A549 (cell line): ENCODE results near the gene PDK1.

DNA sequence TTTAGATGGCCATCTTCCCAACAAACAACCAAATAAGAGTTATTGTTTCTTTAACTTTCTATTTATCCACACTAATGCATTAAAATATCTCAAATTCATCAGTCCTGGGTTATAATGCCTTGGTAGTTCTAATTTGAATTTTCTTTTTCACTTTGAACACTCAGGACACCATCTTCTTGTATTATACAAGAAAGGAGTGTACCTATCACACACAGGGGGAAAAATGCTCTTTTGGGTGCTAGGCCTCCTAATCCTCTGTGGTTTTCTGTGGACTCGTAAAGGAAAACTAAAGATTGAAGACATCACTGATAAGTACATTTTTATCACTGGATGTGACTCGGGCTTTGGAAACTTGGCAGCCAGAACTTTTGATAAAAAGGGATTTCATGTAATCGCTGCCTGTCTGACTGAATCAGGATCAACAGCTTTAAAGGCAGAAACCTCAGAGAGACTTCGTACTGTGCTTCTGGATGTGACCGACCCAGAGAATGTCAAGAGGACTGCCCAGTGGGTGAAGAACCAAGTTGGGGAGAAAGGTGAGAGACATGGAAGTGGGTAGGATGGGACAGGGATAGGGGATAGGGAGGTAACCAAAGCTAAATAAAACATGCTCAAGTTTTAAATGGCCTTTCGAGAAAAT, 12.1 kb downstream of the DHRS9 start:
- PRO-cap = no peak
CAGE:
- cytosol, long polyA plus RNA = no peak
- long polyA plus RNA = no peak
- nucleus, long polyA plus RNA = no peak

DNA sequence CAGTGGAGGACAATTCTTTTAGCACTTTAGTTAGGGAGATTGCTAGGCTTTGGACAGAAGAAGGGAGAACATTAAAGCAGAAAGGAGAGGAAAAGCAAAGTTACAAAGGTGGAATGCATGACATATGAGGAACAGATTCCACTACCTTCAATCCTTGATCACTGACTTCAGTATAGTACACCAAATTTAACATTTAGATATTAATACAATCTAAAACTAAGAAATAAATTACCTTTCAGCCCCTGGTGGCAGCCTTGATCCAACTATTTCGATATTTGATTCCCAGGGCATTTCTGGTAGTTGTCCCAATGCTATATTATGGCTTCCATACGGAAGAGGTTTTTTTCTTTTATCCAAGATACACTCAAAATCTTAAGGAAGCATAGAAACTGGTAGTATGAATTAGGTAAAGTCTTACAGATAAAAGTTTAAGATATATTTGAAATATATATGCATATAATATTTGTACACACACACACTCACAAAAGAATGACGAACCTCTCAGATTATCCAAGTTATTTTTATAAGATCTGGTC, 21.7 kb downstream of the KLHL41 start:
- PRO-cap = no peak
CAGE:
- cytosol, long polyA plus RNA = no peak
- long polyA plus RNA = no peak
- nucleus, long polyA plus RNA = no peak

DNA sequence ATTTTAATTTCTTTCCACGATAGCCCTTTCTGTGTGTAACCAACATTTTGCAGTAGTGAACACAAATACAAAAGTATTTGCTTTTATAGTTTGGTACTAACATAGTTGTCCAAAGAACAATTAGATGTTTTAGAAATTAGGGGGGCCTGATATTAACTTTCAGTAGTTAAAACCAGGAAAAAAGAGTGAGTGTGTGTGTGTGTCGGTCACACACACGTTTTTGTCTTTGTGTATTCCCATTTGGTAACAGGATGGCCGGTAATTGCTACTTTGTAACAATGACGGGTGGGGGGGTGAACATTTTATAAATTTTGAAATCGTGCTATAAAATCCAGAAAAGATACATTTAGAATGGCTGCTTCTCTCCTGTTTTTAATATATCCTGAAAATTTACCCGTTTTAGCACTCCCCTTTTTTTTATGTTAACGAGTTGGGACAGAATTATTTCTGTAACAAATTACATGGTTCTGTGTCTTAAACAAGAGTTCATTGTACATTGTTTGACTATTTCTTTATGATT, 1.6 kb downstream of the PPIG start:
- PRO-cap = no peak
CAGE:
- cytosol, long polyA plus RNA = no peak
- long polyA plus RNA = no peak
- nucleus, long polyA plus RNA = no peak

DNA sequence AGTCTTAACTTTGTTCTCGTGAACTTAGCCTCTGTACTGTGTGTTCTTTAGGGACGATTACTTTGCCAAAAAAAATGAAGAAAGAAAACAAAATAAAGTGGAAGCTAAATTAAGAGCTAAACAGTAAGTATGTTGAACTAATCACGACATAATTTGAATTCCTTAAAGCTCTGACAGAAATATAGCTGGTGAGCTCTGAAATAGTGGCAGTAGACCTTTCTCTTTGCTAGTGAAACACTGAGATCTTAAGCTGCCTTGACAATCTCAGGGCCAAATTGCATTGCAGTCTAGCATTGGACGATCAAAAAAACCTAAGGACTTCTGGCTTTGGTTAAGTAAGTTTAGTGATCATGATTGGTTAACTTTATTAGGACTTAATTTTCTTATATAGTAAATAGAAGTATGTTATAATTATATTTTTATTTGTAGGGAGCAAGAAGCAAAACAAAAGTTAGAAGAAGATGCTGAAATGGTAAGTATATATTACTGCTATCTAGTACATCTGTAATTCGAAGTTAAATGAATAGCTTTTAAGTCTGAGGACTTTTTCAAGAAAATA, 9.8 kb downstream of the SSB start:
- PRO-cap = no peak
CAGE:
- cytosol, long polyA plus RNA = no peak
- long polyA plus RNA = no peak
- nucleus, long polyA plus RNA = no peak

DNA sequence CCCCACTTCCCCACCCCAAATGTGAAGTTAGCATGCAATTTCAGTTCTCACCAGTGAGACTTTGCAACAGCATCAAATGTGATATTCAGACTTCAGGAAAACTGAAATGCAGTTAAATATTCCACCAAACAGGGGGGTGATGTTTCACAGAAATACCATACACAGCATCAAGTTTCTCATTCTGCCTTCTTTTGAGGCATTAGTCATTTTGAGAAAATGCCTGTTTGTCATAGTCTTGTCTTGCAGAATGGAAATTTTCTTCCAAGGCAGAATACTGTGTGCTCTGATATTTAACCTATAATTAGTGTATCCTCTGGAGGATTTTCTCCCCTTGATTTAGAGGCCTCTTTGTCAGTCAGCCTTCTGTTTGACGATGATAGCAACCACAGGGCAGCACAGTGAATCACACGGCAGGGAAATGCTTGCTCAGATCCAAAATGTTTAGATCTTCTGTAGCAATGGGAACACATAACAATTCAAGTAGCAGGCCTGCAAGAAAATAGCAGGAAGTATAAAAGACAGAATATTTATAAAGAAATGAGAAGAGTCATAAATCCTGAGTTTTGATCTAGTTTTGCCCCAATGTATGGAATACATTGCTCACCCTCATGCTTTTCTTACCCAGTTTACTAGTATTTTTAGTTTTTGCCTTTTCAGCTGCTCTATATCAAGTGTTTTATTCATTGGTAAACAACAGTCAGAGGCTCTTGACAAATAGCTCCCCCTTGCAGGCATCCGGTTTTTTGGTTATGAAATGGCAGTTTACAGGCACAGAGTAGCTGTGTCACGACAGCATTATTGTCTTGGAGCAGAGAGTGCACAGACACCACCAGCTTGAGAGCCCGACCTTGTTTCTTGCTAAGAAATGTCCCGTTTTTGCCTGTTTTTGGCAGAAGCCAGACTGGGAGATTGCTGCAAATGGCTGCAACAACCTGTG, 185.0 kb downstream of the MYO3B start:
- PRO-cap = no peak
CAGE:
- cytosol, long polyA plus RNA = no peak
- long polyA plus RNA = no peak
- nucleus, long polyA plus RNA = no peak

DNA sequence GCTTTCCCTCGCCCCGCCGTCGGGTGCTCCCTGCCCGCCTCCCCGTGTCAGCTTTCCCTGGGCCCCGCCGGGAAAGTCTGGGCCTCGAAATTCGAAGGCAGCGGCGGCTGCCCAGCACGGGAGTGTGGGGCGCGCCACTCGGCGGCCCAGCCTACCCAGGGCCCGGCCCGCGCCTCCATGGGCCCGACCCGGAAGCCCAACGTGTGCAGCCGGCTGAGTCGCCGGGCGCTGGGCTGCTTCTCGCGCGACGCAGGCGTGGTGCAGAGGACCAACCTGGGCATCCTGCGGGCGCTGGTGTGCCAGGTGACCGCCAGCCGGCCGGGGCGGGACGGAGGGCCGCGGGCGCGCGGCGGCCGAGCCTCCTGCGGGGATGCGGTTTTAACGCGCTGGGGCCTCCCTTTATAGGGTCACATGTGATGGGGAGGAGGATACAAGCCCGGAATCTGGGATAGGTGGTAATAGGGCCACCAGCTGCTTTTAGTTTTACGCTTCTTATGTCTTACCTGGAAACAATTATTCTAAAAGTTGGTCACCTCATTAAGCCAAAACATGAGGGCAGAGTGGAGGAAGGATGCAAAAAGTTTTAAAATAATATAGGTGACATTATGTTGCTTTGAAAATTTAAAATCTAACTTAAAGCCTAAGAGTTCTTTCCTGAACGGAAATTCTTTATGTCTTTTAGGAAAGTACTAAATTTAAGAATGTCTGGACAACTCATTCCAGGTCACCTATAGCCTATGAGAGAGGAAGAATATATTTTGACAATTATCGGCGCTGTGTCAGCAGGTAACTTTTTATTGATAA, 577 bp downstream of the DCAF17 start:
- PRO-cap = bidirectional peak, plus-strand start at position 313 of the sequence, minus-strand start at position 179 of the sequence; bidirectional peak, plus-strand start at position 429 of the sequence, minus-strand start at position 372 of the sequence
CAGE:
- cytosol, long polyA plus RNA = start-site peak on the plus strand centred at position 227 of the sequence, 99 bp wide, 48 and 51 reads in 2 replicates
- long polyA plus RNA = start-site peak on the plus strand centred at position 292 of the sequence, 62 bp wide, 47 and 34 reads in 2 replicates
- nucleus, long polyA plus RNA = no peak

- PRO-cap = no peak
CAGE:
- cytosol, long polyA plus RNA = no peak
- long polyA plus RNA = no peak
- nucleus, long polyA plus RNA = no peak
Observed at GRCh38 chr2:171553622-171554339, 31.5 kb downstream of the CYBRD1 start.

GRCh38 chr2:171555681-171555966, 33.4 kb downstream of the CYBRD1 start:
- PRO-cap = no peak
CAGE:
- cytosol, long polyA plus RNA = no peak
- long polyA plus RNA = no peak
- nucleus, long polyA plus RNA = no peak

GRCh38 chr2:171762691-171763738, 75.7 kb downstream of the DYNC1I2 start:
- PRO-cap = no peak
CAGE:
- cytosol, long polyA plus RNA = no peak
- long polyA plus RNA = no peak
- nucleus, long polyA plus RNA = no peak

DNA sequence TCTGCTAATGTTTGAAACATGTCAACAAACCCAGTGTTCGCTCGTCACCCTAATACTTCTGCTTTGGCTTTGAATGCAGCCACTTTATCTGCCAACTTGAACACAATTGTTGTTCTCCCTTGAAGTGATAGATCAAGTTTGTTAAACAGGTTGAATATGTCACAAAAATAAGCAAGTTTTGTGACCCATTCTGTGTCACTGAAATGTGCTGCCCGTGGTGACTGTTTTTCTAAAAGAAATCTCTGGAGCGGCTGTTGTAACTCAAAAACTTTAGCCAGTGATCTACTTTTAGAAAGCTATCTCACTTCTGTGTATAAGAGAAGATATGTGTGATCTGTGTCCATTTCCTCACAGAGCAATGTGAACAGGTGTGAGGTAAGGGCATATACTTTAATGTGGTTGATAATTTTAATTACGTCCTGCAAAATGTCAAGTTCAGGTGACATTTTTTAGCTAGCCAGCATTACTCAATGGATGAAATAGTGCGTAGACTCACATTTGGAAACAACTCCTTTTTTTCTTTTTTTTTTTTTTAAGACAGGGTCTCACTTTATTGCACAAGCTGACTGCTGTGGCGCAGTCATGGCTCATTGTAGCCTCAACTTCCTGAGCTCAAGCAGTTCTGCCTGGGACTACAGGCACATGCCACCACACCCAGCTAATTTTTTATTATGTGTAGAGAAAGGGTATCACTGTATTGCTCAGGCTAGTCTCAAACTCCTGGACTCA, 17.2 kb downstream of the HAT1 start:
- PRO-cap = no peak
CAGE:
- cytosol, long polyA plus RNA = no peak
- long polyA plus RNA = no peak
- nucleus, long polyA plus RNA = no peak

DNA sequence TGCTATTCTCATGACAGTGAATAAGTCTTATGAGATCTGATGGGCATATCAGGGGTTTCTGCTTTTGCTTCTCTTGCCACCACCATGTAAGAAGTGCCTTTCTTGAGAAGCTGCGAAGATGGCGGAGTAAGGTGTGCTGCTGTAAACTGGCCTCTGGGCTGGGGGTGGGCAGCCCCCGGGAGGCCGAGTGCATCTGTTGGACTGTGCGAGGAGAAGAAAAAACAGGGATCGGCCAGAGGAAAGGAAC, 62.2 kb upstream of the DLX2 start:
- PRO-cap = no peak
CAGE:
- cytosol, long polyA plus RNA = no peak
- long polyA plus RNA = no peak
- nucleus, long polyA plus RNA = no peak

- PRO-cap = no peak
CAGE:
- cytosol, long polyA plus RNA = no peak
- long polyA plus RNA = no peak
- nucleus, long polyA plus RNA = no peak
Observed at GRCh38 chr2:172234528-172235823, 132.3 kb upstream of the DLX2 start.

DNA sequence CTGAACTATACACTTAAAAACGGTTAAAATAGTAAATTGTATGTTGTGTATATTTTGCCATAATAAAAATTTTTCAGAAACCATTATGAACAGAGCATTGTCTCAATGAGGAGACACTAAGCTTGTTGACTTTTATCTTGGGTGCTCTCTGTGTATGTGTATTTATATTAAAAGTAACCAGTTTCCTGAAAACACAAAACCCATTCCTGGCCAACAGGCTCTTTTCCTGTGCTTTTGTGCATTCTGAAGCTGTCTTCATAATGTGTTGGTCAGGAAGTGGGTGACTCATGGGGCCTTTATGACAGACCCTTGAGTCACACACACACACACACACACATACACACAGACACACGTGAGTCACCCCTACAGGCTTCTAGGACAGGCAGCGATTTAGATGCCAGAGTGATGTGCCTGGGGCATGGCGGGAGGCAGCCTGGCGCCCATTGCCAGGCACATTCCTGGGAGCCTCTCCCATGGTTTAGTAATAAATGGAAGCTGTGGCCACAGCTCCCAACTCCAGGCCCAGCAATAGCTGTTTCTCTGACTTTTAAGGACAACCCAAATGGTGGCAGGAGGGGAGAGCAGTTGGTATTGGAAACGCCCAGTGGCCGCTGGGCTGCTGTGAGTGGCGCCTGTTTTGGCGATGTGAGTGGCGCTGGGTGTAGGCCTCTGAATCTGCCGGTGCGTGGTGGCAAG, 150.5 kb upstream of the DLX2 start:
- PRO-cap = no peak
CAGE:
- cytosol, long polyA plus RNA = no peak
- long polyA plus RNA = no peak
- nucleus, long polyA plus RNA = no peak

DNA sequence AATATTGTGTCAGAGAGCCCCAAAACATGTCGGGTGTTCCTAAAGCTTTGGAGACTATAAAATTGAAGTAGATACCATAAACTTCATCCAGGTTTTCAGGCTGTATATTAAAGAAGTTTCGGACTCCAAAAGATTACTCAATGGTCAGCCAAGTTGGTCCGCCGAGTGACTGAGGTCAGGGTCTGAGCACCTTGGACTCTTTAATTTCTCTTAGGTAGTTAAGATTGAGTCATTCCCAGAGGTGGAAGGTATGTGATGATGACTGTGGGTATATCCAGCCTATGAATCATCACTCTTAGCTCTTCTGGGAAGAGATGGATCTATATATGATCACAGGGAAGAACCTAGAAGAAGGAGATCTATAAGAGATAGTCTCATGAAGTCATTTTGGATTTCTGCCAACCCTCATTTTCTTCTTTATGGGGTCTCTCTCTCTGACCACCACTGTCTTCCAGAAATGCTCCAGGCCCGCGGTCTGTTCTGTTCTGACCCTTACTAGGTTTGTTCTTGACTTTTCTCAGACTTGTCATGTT, 3.3 kb downstream of the ITGA6 start:
- PRO-cap = no peak
CAGE:
- cytosol, long polyA plus RNA = no peak
- long polyA plus RNA = no peak
- nucleus, long polyA plus RNA = no peak

- PRO-cap = no peak
CAGE:
- cytosol, long polyA plus RNA = no peak
- long polyA plus RNA = no peak
- nucleus, long polyA plus RNA = no peak
Observed at GRCh38 chr2:172436689-172437607, 9.6 kb downstream of the ITGA6 start.

DNA sequence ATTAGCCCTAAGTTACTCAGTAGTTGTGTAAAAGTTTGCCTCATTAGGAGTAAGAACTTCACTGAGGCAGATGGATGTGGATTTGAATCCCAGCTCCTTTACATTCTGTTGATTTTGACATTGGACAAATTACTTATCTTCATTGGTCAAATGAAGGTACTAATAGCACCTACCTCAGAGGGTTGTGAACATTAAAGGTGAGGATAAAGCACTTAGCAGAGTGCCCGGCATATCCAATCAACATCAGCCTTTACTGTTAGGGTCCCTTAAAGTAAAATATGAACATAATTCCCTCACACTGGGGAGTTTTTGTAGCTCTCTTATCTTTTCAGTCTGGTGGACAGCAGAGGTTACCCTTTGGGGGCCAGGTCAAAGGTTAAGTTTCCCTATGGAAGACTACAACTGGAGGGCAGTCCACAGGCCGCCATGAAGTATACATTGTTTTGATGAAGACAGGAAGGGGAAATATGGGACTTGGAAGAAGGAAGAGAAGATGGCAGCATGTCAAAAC, 11.1 kb downstream of the ITGA6 start:
- PRO-cap = no peak
CAGE:
- cytosol, long polyA plus RNA = no peak
- long polyA plus RNA = no peak
- nucleus, long polyA plus RNA = no peak

DNA sequence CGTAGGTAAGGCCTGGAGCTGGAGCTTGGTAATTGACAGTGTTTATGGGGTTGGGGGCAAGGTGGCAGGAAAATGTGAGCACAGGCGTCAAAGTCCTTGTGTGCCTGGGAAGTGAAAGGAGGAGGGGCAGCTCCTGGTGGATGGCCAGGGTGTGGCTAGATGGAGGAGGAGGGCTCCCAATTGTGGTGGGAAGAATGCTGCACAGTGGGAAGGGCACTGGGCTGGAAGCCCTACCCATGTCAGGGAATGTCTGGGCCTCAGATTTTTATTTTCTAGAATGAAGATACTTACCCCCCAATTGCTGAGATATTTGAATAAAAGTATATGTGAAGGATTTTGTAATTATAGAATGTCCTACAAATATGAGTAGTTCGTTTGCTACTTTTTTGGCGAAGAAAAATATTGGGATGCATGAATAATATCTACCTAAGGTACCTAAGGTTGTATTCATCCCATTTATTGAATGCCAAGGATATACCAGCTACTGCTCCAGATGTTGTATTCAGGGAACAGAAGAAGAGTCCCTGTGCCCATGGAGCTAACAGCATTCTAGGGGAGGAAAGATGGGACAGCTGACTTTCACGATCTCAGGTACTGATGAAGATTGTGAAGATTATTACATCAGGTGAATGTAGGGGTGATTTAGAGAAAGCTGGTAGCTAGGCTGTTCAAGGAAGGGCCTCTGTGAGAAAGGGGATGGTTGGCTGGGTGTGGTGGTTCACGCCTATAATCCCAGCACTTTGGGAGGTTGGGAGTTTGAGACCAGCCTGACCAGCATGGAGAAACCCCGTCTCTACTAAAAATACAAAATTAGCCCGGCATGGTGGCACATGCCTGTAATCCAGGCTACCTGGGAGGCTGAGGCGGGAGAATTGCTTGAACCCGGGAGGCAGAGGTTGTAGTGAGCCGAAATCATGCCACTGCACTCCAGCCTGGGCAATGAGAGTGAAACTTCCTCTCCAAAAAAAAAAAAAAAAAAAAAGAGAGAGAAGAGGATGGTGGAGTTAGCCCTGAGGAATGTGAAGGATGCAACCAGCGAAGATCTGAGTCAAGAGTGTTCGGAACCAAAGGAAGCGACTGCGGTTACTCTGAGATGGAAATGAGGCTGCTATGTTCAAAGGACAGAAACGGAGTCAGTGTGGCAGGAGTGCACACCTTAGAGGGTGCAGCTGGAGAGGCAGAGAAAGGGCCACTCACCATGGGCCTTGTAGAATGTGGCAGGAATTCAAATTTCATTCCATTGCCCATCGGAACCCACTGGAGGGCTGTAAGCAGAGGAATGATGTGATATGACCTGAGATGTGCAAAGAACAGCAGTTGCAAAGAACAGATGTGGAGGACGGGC, 22.0 kb downstream of the ITGA6 start:
- PRO-cap = no peak
CAGE:
- cytosol, long polyA plus RNA = no peak
- long polyA plus RNA = no peak
- nucleus, long polyA plus RNA = no peak

DNA sequence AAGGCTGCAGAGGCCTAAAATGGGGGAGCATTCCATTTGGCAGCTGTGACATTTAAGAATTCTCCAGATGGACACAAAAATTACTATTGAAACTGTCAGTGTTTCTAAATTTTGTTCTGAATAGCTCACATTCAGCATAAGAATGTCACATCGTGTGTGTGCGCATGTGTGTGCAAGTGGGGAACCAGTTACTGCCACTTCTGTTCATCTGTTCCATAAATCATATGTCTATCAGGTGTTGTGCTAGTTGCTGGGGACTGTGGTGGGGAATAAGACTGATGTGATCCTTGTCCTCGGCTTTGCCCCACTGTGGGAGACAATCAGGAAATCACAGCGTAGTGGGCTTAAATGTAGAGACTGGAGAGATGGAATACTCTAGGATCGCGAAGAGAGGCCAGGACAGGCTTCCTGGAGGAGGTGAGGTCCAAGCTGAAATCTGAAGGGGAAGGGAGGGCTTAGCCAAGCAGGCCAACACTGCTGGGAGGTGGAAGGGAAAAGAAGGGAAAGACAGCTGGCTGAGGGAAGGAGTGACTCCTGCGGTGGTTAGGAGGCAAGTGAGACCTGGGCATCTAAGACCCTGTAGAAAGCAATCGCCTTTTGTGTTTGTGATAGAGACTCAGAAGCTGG, 55.4 kb downstream of the ITGA6 start:
- PRO-cap = no peak
CAGE:
- cytosol, long polyA plus RNA = no peak
- long polyA plus RNA = no peak
- nucleus, long polyA plus RNA = no peak

GRCh38 chr2:172555067-172556281, at the start of gene PDK1:
PDK1 (plus strand) TSS chr2:172556090.
- PRO-cap = bidirectional peak, plus-strand start at chr2:172555854, minus-strand start at chr2:172555857
CAGE:
- cytosol, long polyA plus RNA = no peak
- long polyA plus RNA = no peak
- nucleus, long polyA plus RNA = no peak

GRCh38 chr2:172726015-172726704, 9.5 kb upstream of the RAPGEF4 start:
- PRO-cap = no peak
CAGE:
- cytosol, long polyA plus RNA = no peak
- long polyA plus RNA = no peak
- nucleus, long polyA plus RNA = no peak